K562 (cell line): ENCODE measurements around the genes TUBGCP3 and PROZ.

DNA sequence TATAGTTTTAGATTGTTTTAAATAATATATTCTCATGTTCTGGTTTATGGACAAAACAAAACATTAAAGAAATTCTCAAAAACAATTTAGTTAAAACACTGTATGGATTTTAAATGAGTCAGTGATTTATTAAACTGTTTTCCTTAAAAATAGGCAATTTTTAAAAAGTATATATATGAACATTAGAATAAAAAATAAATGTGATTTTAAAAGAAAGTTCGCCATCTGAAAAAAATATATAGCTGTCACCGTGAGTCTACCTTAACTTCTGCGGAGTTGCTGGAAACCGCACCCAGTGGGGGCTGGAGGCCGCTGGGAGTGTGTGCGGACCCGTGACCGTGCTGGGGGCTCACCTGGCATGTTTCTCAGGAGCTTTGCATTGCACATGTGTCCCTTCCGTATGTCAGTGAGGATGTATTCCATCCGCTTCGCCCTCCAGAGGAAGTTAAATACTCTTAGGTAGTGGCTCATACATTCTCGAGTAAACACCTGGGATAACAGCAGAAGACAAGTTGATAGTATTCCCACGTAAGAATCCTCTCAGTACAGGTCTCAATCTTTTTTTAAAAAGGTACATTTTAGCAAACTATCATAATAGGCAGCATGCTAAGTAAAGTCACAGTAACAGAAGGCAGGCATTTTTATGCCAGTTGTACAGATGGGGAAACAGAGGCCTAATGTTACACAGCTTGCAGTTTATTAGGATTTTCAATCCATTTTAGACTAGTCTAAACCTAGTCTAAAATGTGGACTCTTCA is 71.7 kb downstream of the TUBGCP3 start:
- RAMPAGE, long total RNA = no peak
- RRBS = no CpG with 5 or more reads among the region's 13 CpGs
PRO-cap:
- standard = no peak
- CoPRO, capped RNA only, 2 experiments = no peak in any of the 2 experiments
- CoPRO, capped and uncapped RNA, 2 experiments = no peak in any of the 2 experiments
- CoPRO, uncapped RNA only, 2 experiments = no peak in any of the 2 experiments
CAGE:
- cytosol, long polyA plus RNA = no peak
- long polyA plus RNA = no peak
- nucleolus, long total RNA = no peak
- nucleus, long polyA plus RNA = no peak

DNA sequence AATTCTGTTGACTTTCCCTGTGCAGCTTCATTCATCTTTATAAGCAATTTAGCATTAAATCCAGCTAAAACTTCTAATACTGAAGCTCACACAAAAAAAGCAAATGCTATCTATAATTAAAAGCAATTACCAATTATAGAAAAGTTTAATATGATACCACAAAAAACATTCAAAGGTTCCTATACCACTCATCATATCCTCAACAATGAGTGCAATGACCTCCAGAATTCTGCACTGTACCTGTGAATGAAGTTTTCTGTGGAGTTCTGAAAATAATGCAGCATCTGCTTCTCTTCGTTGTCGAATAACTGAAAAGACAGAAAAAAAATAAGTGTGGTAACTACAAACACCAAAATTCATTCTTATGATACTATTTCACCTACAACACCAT is 23.1 kb downstream of the TUBGCP3 start:
- RAMPAGE, long total RNA = no peak
- RRBS = no CpG with 5 or more reads among the region's 2 CpGs
PRO-cap:
- standard = no peak
- CoPRO, capped RNA only, 2 experiments = no peak in any of the 2 experiments
- CoPRO, capped and uncapped RNA, 2 experiments = no peak in any of the 2 experiments
- CoPRO, uncapped RNA only, 2 experiments = no peak in any of the 2 experiments
CAGE:
- cytosol, long polyA plus RNA = no peak
- long polyA plus RNA = no peak
- nucleolus, long total RNA = no peak
- nucleus, long polyA plus RNA = no peak

DNA sequence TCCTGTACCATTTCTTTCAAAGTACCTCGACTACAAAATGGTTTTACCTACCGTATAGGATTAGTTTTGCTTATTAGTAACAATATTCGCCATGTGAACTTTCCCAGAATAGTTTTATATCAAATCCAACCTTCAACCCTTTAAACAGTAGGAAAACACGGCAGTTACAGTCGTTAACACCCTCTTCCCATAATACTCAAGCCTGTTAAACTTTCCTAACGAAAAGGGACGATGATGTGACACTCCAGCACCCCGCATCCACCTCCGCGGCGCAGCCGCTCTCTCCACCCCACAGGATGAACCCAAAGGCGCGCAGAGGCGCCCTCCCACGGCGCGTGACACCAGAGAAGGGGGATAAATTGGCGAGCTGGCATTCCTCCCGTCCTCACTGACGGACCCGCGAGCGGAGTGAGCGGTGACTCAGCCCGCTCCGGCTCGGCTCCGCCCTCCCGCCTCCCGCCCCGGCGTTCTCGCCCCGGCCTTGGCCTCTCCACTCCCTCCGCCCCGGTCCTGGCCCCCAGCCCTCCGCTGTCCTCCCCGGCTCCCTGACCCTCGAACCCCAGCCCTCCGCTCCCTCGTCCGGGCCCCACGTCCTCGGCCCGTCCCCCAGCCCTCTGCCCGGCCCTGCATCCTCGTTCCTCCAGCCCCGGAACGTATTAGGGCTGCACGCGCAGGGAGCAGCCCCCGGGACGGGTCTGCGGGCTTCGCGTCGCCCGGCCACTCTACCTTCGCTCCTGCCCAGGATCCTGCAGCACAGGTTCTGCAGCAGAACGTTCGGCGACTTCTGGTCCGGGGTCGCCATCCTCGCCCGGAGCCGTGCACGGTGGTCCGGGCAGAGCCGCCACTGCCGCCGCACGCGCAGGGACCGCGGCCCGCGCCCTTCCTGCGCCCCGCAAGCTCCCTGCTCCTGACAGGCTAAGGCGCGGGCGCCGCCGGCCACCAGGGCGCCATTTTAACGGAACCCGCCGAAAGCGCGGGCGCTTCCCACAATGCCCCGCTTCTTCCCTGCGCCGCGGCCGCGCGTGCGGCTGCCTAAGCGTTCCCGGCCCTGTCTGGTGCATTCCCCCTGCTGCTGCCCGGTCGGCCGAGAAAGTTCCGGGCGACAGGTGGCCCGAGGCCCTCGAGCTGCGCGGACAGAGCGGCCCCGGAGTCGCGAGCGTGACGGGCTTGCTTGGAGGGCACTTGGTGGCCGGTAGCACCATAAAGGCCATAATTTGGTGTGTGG is at the start of gene TUBGCP3:
Gene TUBGCP3, minus strand, starts transcription at position 975 of the 1,225 bp plus-strand sequence.
- RAMPAGE, long total RNA = no peak
- RRBS = 3% methylated on average over 28 of the region's 119 CpGs
PRO-cap:
- standard = bidirectional peak, plus-strand start at position 385 of the sequence, minus-strand start at position 410 of the sequence; bidirectional peak, plus-strand start at position 1,060 of the sequence, minus-strand start at position 954 of the sequence
- CoPRO, capped RNA only, 2 experiments = peak in 2 of 2 experiments; most common plus-strand start position 385 of the sequence (in 2); most common minus-strand start position 410 of the sequence (in 2)
- CoPRO, capped and uncapped RNA, 2 experiments = peak in 2 of 2 experiments; most common plus-strand start position 385 of the sequence (in 2); most common minus-strand start position 954 of the sequence (in 2)
- CoPRO, uncapped RNA only, 2 experiments = peak in 2 of 2 experiments; most common plus-strand start position 384 of the sequence (in 1); most common minus-strand start position 254 of the sequence (in 1)
CAGE:
- cytosol, long polyA plus RNA = start-site peak on the minus strand centred at position 960 of the sequence, 15 bp wide, 394 and 53 reads in 2 replicates
- long polyA plus RNA = start-site peak on the minus strand centred at position 974 of the sequence, 43 bp wide, 163 and 199 reads in 2 replicates
- nucleolus, long total RNA = no peak
- nucleus, long polyA plus RNA = start-site peak on the minus strand centred at position 967 of the sequence, 17 bp wide, 432 and 293 reads in 2 replicates; start-site peak on the plus strand centred at position 1,031 of the sequence, 13 bp wide, 5 and 6 reads in 2 replicates

GRCh38 chr13:112688383-112688954 is 1.4 kb upstream of the ATP11A start:
- RAMPAGE, long total RNA = no peak
- RRBS = no CpG with 5 or more reads among the region's 14 CpGs
PRO-cap:
- standard = no peak
- CoPRO, capped RNA only, 2 experiments = no peak in any of the 2 experiments
- CoPRO, capped and uncapped RNA, 2 experiments = no peak in any of the 2 experiments
- CoPRO, uncapped RNA only, 2 experiments = no peak in any of the 2 experiments
CAGE:
- cytosol, long polyA plus RNA = no peak
- long polyA plus RNA = no peak
- nucleolus, long total RNA = no peak
- nucleus, long polyA plus RNA = no peak

- RAMPAGE, long total RNA = no peak
- RRBS = no CpG with 5 or more reads among the region's 10 CpGs
PRO-cap:
- standard = no peak
- CoPRO, capped RNA only, 2 experiments = no peak in any of the 2 experiments
- CoPRO, capped and uncapped RNA, 2 experiments = no peak in any of the 2 experiments
- CoPRO, uncapped RNA only, 2 experiments = no peak in any of the 2 experiments
CAGE:
- cytosol, long polyA plus RNA = no peak
- long polyA plus RNA = no peak
- nucleolus, long total RNA = no peak
- nucleus, long polyA plus RNA = no peak
Observed at GRCh38 chr13:112694048-112694581, 4.3 kb downstream of the ATP11A start.

DNA sequence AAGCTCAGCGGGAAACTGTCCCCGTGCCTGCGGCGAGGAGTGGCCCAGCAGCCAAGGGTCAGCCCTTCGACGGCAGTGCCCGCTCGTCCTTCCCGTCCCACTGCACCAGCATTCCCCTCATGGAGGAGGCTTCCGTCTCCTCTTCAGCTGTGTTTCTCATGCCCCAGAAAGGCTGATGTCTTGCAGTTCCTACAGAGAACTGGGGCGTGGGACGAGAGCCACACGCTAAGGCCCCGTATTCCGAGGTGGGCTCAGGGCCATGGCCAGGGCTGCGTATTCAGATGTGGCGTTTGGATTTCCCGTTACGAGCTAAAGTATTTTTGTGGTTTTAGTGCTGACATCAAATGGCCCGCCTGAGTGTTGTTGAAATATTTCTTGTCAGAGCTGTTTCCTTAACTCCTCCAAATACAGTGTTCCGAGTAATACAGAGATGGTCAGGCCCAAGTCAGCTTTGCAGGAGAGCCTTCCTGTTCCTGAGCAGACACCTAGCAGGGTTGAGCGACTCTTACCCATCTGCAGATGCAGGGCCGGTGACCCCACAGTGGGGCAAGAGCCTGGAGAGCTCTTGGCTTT is 93.7 kb downstream of the ATP11A start:
- RAMPAGE, long total RNA = no peak
- RRBS = no CpG with 5 or more reads among the region's 23 CpGs
PRO-cap:
- standard = no peak
- CoPRO, capped RNA only, 2 experiments = no peak in any of the 2 experiments
- CoPRO, capped and uncapped RNA, 2 experiments = no peak in any of the 2 experiments
- CoPRO, uncapped RNA only, 2 experiments = no peak in any of the 2 experiments
CAGE:
- cytosol, long polyA plus RNA = no peak
- long polyA plus RNA = no peak
- nucleolus, long total RNA = no peak
- nucleus, long polyA plus RNA = no peak

DNA sequence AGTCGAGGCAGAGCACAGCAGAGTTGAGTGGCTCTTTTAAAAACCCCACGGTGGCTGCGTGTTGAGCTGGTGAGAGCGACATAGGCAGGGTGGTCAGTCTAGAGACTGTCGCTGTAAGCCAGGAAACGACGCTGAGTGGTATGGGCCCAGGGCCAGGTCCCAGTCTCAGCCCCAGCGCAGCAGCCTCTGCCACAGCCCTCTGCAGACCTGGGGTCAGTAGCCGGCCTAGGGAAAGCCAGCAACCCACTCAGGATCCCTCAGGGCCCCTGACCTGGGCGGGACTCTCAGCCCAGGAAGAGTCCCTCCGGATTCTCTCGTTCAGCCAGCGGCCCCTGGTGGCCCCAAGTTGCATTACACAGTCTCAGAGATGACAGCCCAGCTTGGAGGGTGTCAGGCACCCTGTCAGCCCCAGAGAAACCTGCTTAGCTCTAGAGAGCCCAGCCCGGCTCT is 94.6 kb upstream of the MCF2L start:
- RAMPAGE, long total RNA = no peak
- RRBS = 13% methylated on average over 3 of the region's 14 CpGs
PRO-cap:
- standard = no peak
- CoPRO, capped RNA only, 2 experiments = no peak in any of the 2 experiments
- CoPRO, capped and uncapped RNA, 2 experiments = no peak in any of the 2 experiments
- CoPRO, uncapped RNA only, 2 experiments = no peak in any of the 2 experiments
CAGE:
- cytosol, long polyA plus RNA = no peak
- long polyA plus RNA = no peak
- nucleolus, long total RNA = no peak
- nucleus, long polyA plus RNA = no peak

- RAMPAGE, long total RNA = no peak
- RRBS = no CpG with 5 or more reads among the region's 3 CpGs
PRO-cap:
- standard = no peak
- CoPRO, capped RNA only, 2 experiments = no peak in any of the 2 experiments
- CoPRO, capped and uncapped RNA, 2 experiments = no peak in any of the 2 experiments
- CoPRO, uncapped RNA only, 2 experiments = no peak in any of the 2 experiments
CAGE:
- cytosol, long polyA plus RNA = no peak
- long polyA plus RNA = no peak
- nucleolus, long total RNA = no peak
- nucleus, long polyA plus RNA = no peak
Observed at GRCh38 chr13:112952019-112952269, 17.1 kb upstream of the MCF2L start.

GRCh38 chr13:112970334-112971022 is 1.5 kb downstream of the MCF2L start:
- RAMPAGE, long total RNA = no peak
- RRBS = no CpG with 5 or more reads among the region's 23 CpGs
PRO-cap:
- standard = no peak
- CoPRO, capped RNA only, 2 experiments = no peak in any of the 2 experiments
- CoPRO, capped and uncapped RNA, 2 experiments = no peak in any of the 2 experiments
- CoPRO, uncapped RNA only, 2 experiments = no peak in any of the 2 experiments
CAGE:
- cytosol, long polyA plus RNA = no peak
- long polyA plus RNA = no peak
- nucleolus, long total RNA = no peak
- nucleus, long polyA plus RNA = no peak

DNA sequence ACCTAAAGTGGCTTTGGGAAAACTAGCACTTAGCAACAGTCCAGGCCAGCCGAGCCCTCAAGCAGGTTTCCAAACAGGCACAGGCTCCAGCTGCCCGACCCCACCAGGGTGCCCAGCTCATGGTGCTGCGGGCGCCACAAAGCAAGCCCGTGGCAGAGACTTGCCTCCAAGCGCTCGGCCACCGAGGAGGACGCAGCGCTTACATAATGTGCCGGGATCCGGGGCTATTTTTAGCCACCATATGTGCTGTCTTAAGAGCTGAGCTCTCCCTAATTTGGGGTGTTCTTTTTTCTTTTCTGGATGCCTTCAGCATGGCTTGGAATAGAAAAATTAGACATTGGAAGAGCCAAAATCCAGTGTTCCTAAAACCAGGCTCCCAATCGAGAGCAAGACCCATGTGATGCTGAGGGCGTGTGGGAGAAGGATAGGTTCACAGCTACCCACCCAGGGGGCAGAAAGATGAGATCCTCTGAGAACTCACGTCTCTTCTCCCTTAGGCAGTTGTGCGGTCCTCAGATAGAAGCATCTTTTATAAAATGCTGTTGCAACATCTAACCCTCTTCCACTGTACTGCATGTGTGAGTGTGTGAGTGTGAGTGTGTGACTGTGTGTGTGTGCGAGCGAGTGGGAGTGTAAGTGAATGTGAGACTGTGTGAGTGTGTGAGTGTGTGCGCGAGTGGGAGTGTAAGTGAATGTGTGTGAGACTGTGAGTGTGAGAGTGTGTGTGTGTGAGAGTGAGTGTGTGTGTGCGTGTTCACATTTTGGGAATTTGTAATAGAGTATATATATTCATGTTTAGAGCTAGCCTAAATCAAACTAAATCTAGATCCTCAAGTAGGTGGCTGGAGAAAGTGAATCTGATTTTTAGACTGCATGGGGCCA is 55.8 kb upstream of the F7 start:
- RAMPAGE, long total RNA = no peak
- RRBS = no CpG with 5 or more reads among the region's 21 CpGs
PRO-cap:
- standard = no peak
- CoPRO, capped RNA only, 2 experiments = no peak in any of the 2 experiments
- CoPRO, capped and uncapped RNA, 2 experiments = no peak in any of the 2 experiments
- CoPRO, uncapped RNA only, 2 experiments = no peak in any of the 2 experiments
CAGE:
- cytosol, long polyA plus RNA = no peak
- long polyA plus RNA = no peak
- nucleolus, long total RNA = no peak
- nucleus, long polyA plus RNA = no peak

DNA sequence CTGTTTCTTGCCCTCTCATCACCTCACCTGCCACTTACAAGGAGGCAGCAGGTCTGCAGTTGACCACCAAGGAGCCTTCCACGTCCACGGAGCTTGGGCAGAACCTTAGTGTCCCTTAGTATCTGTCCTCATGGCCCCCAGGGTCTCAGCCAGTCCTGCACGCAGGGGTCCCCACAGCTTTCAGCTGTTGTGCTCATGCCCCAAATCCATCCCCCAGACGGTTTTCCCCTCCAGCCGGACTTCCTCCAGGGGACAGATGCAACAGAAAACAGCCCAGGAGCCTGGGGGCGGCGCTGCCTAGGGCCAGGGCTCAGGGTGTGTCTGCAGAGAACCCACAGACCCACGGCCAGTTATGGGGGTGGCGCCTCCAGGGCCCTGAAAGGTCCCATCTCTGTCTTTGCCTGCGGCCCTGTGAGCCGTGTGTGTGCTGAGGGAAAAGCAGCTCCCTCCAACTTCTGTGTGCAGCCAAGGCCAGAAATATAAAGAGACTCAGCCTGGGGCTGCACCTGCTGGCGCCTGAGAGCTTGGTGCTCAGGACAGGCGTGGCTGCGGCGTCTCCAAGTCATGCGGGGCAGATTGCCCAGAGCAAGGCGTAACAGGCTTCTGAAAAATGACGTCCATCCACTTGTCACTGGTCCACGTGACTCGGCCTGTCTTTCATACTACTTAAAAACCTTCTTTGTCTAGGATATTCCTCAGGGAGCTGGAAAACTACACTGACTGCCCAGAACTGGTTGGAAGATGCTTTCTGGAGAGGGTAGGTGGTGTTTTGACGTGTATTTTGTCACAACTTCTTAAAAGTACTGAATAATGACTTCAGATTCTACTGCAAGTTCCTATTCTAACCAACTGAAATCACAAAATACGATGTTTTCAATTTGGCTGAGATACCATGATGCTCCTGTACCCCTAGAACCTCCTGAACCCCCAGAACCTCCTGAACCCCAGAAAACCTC is 22.0 kb upstream of the F7 start:
- RAMPAGE, long total RNA = no peak
- RRBS = no CpG with 5 or more reads among the region's 22 CpGs
PRO-cap:
- standard = no peak
- CoPRO, capped RNA only, 2 experiments = no peak in any of the 2 experiments
- CoPRO, capped and uncapped RNA, 2 experiments = no peak in any of the 2 experiments
- CoPRO, uncapped RNA only, 2 experiments = no peak in any of the 2 experiments
CAGE:
- cytosol, long polyA plus RNA = no peak
- long polyA plus RNA = no peak
- nucleolus, long total RNA = no peak
- nucleus, long polyA plus RNA = no peak

- RAMPAGE, long total RNA = no peak
- RRBS = 44% methylated on average over 3 of the region's 16 CpGs
PRO-cap:
- standard = no peak
- CoPRO, capped RNA only, 2 experiments = no peak in any of the 2 experiments
- CoPRO, capped and uncapped RNA, 2 experiments = no peak in any of the 2 experiments
- CoPRO, uncapped RNA only, 2 experiments = no peak in any of the 2 experiments
CAGE:
- cytosol, long polyA plus RNA = no peak
- long polyA plus RNA = no peak
- nucleolus, long total RNA = no peak
- nucleus, long polyA plus RNA = no peak
Observed at GRCh38 chr13:113157960-113158724, at the start of gene PROZ. TSS of gene PROZ (plus strand) at chr13:113158648.

- RAMPAGE, long total RNA = no peak
- RRBS = no CpG with 5 or more reads among the region's 10 CpGs
PRO-cap:
- standard = no peak
- CoPRO, capped RNA only, 2 experiments = no peak in any of the 2 experiments
- CoPRO, capped and uncapped RNA, 2 experiments = no peak in any of the 2 experiments
- CoPRO, uncapped RNA only, 2 experiments = no peak in any of the 2 experiments
CAGE:
- cytosol, long polyA plus RNA = no peak
- long polyA plus RNA = no peak
- nucleolus, long total RNA = no peak
- nucleus, long polyA plus RNA = no peak
Observed at GRCh38 chr13:113229160-113229676, 19.8 kb downstream of the CUL4A start.

- RAMPAGE, long total RNA = no peak
- RRBS = no CpG with 5 or more reads among the region's 6 CpGs
PRO-cap:
- standard = no peak
- CoPRO, capped RNA only, 2 experiments = no peak in any of the 2 experiments
- CoPRO, capped and uncapped RNA, 2 experiments = no peak in any of the 2 experiments
- CoPRO, uncapped RNA only, 2 experiments = no peak in any of the 2 experiments
CAGE:
- cytosol, long polyA plus RNA = no peak
- long polyA plus RNA = no peak
- nucleolus, long total RNA = no peak
- nucleus, long polyA plus RNA = no peak
Observed at GRCh38 chr13:113264135-113264671, 32.8 kb upstream of the LAMP1 start.

DNA sequence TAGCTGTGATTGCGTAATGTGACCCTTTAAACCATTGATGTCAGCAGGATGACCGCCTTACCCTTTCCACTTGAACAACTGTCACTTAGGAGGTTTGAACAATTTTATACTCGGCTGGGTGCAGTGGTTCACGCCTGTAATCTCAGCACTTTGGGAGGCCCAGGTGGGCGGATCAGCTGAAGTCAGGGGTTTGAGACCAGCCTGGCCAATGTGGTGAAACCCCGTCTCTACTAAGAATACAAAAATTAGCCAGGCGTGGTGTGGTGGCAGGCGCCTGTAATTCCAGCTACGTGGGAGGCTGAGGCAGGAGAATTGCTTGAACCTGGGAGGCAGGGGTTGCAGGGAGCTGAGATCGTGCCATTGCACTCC is 3.0 kb downstream of the LAMP1 start:
- RAMPAGE, long total RNA = no peak
- RRBS = no CpG with 5 or more reads among the region's 10 CpGs
PRO-cap:
- standard = no peak
- CoPRO, capped RNA only, 2 experiments = no peak in any of the 2 experiments
- CoPRO, capped and uncapped RNA, 2 experiments = no peak in any of the 2 experiments
- CoPRO, uncapped RNA only, 2 experiments = no peak in any of the 2 experiments
CAGE:
- cytosol, long polyA plus RNA = no peak
- long polyA plus RNA = no peak
- nucleolus, long total RNA = no peak
- nucleus, long polyA plus RNA = no peak

- RAMPAGE, long total RNA = no peak
- RRBS = no CpG with 5 or more reads among the region's 20 CpGs
PRO-cap:
- standard = no peak
- CoPRO, capped RNA only, 2 experiments = no peak in any of the 2 experiments
- CoPRO, capped and uncapped RNA, 2 experiments = no peak in any of the 2 experiments
- CoPRO, uncapped RNA only, 2 experiments = no peak in any of the 2 experiments
CAGE:
- cytosol, long polyA plus RNA = no peak
- long polyA plus RNA = no peak
- nucleolus, long total RNA = no peak
- nucleus, long polyA plus RNA = no peak
Observed at GRCh38 chr13:113398854-113399570, 35.1 kb upstream of the GRTP1 start.

- RAMPAGE, long total RNA = no peak
- RRBS = 20% methylated on average over 2 of the region's 39 CpGs
PRO-cap:
- standard = no peak
- CoPRO, capped RNA only, 2 experiments = no peak in any of the 2 experiments
- CoPRO, capped and uncapped RNA, 2 experiments = no peak in any of the 2 experiments
- CoPRO, uncapped RNA only, 2 experiments = no peak in any of the 2 experiments
CAGE:
- cytosol, long polyA plus RNA = no peak
- long polyA plus RNA = no peak
- nucleolus, long total RNA = no peak
- nucleus, long polyA plus RNA = no peak
Observed at GRCh38 chr13:113427759-113428825, 25.2 kb downstream of the ADPRHL1 start.

GRCh38 chr13:113472178-113472912 is 18.2 kb downstream of the DCUN1D2 start:
- RAMPAGE, long total RNA = no peak
- RRBS = no CpG with 5 or more reads among the region's 27 CpGs
PRO-cap:
- standard = no peak
- CoPRO, capped RNA only, 2 experiments = no peak in any of the 2 experiments
- CoPRO, capped and uncapped RNA, 2 experiments = no peak in any of the 2 experiments
- CoPRO, uncapped RNA only, 2 experiments = no peak in any of the 2 experiments
CAGE:
- cytosol, long polyA plus RNA = no peak
- long polyA plus RNA = no peak
- nucleolus, long total RNA = no peak
- nucleus, long polyA plus RNA = no peak